NALM6 (cell line): ENCODE measurements around the genes GATAD1 and PPP1R9A.

GRCh38 chr7:92142595-92143022 is 8.3 kb upstream of the CYP51A1 start:
- PRO-cap = no peak

DNA sequence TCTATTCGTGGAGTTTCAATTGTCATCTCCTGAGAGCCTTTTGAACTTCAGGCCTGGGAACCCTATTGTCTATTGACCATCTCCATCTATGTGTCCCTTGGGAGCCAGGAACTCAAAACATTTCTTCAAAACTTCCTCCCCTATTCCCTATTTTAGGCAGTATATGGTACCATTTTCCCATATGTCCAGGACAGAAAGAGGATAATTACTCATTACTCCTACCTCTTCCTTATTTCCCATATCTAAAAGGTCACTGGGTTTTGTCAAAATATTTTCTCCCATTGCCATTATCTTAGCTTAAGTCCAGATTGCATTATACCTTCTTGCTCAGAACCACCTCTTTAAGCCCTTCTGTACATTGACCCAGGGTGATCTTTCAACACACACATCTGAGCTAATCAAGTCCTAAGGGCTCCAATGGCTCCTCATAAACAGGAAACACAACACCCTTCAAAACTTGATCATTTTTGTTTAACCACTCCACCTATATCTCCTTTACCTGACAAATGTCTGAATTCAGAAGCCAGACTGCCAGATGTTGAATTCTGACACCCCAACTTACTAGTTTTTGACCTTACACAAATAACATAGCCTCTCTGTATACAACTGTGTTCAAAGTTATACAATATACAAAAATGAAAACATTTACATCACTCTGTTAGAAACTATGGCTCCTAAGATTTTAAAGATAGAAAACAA is 16.3 kb upstream of the LRRD1 start:
- PRO-cap = no peak

GRCh38 chr7:92447027-92447858 is at the start of gene GATAD1:
GATAD1 (plus strand) TSS chr7:92447482.
- PRO-cap = bidirectional peak, plus-strand start at chr7:92447378, minus-strand start at chr7:92447308; bidirectional peak, plus-strand start at chr7:92447808, minus-strand start at chr7:92447795

DNA sequence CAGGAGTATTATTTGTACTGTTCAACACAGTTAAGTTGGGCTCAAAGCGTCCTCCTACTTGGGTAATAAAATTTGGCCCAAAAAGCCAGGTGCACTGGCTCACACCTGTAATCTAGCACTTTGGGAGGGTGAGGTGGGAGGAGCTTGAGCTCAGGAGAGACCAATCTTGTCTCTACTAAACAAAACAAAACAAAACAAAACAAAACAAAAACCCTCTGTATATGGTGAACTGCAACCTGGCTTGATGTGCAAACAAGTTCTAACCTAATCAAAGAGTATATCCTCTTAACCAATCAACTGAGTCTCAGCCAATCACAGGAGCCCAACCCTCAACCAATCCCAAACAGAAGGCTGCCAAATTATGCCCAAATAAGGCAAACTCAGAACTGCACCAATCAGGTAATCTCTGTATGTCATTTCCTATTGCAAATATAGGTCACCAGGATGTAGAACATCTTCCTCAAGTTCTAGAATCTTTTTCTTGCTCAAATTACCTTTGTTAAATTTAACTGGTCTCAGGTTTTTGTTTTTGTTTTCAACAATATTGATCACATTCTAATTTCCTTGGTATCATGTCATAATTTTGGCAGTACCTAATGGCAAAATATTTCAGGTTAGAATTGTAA is 5.3 kb downstream of the FAM133B start:
- PRO-cap = no peak

GRCh38 chr7:92610243-92610911 is 20.2 kb upstream of the FAM133B start:
- PRO-cap = no peak

DNA sequence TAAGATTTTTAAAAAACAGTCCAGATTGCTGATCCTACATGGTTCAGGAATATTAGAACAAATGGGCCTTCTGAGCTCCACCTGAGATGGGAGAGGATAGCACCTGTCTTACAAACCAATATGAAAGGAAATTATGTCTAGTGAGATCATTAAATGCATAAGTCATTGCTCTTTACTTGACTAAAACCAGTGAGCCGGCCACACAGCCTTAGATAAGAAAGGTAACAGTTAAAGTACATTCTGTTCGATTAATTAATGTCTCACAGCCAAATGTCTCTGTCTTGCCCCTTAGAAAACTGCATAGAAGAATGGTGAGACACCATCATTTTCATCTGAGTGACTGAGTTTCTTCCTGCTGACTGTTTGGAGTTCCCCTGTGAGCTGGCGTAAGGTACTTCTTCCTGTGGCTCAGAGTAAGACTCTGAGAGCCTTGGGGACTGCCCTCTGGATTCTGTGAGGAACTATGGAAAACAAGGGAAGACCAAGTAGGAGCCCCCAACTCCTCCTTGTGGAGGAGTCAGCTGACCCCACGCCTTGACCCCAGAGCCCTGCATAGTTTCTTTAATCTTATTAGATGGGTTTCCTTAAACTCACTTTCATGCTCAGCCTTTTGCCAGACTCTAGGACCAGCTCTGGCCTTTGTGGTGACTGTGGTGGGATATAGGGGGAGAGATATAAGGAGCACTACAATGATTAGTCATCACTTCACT is 51.6 kb upstream of the FAM133B start:
- PRO-cap = no peak

- PRO-cap = unidirectional peak, minus-strand start at chr7:92768945
Observed at GRCh38 chr7:92768547-92769442, 67.6 kb downstream of the CDK6 start.

DNA sequence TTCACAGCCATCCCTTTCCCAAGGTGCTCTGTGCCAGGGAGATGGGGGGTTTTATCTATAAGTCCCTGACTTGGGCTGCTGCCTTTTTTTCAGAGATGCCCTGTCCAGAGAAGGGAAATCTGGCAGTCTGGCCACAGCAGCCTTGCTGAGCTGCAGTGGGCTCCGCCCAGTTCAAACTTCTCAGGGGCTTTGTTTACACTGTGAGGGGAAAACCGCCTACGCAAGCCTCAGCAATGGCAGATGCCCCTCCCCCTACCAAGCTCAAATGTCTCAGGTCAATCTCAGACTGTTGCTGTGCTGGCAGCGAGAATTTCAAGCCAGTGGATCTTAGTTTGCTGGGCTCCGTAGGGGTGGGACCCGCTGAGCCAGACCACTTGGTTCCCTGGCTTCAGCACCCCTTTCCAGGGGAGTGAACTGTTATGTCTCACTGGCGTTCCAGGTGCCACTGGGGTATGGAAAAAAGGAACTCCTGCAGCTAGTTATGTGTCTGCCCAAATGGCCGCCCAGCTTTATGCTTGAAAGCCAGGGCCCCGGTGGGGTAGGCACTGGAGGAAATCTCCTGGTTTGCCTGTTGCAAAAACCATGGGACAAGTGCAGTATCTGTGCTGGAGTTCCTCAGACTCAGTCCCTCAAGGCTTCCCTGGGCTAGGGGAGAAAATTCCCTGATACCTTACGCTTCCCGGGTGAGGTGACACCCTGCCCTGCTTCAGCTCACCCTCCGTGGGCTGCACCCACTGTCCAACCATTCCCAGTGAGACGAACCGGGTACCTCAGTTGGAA is 90.1 kb upstream of the CDK6 start:
- PRO-cap = no peak

- PRO-cap = no peak
Observed at GRCh38 chr7:93102608-93102787, 15.3 kb downstream of the SAMD9 start.

GRCh38 chr7:93590951-93592241 is 16.9 kb upstream of the CALCR start:
- PRO-cap = no peak

GRCh38 chr7:94087628-94088088 is 83.5 kb upstream of the BET1 start:
- PRO-cap = no peak

- PRO-cap = no peak
Observed at GRCh38 chr7:94392052-94392566, 2.6 kb upstream of the COL1A2 start.

GRCh38 chr7:94516277-94516576 is 6.6 kb downstream of the CASD1 start:
- PRO-cap = no peak

GRCh38 chr7:94907382-94908286 is at the start of gene PPP1R9A:
PPP1R9A (plus strand) TSS chr7:94907594.
- PRO-cap = no peak

DNA sequence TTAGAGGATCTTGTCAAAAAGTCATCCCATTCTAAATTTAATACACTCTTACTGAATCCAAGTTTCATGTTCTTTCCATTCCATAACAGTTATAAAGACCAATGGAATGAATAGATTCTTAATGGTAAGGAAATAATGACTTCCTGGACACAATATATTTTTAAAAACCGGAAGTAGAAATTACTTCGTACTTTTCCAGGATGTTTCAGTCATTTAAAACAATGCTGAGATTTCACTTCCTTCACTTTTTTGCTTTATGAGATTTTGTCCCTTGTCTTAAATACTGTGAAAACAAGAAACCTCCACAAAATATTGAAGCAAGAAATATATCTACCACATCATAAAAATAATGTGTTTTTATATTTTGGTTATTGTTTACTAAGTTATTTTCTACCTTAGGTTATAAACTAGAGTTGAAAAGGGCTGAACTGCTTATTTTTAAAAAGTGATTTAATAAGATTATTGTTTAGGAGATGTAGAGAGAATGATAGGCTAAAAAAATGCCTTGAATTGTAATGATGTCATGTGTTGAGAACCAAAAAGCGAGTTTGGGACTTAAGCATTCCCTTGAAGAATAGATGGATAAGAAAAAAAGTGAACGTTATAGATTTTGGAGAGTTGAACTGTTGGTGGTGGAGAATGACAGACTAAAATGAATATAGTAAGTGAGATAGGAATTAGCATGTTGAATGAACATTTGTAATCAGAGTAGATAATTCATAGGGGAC is 65.6 kb downstream of the PPP1R9A start:
- PRO-cap = no peak

GRCh38 chr7:95246771-95247183 is 77.6 kb downstream of the PON1 start:
- PRO-cap = no peak

DNA sequence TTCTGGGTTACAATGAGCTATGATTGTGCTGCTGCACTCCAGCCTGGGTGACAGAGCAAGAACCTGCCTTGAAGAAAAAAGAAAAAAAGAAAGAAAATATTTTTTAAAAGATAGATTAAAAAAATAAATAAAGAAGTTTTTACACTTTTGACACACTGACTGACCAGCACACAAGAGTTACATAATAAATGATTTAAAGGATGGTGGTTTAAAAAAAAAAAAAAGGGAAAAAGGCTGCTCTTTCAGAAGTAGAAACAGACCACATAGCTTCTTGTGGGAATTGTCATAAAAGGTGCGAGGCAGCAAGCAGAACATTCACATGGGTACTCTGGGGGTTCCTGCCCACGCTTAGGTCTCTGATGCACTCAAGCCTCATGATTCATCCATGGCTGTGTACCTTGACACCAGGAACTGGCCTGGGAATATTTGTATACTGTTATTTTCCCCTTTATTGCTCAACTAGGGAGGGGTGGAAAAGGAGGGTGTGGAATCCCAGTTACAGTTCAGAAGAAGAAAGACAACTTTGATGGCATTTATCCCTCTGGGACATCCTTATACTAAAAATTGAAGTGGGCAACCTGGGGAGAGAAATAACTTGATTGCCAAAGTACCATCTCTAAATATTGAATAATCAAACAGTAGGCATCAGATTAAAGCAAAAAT is 4.0 kb downstream of the PON2 start:
- PRO-cap = no peak

DNA sequence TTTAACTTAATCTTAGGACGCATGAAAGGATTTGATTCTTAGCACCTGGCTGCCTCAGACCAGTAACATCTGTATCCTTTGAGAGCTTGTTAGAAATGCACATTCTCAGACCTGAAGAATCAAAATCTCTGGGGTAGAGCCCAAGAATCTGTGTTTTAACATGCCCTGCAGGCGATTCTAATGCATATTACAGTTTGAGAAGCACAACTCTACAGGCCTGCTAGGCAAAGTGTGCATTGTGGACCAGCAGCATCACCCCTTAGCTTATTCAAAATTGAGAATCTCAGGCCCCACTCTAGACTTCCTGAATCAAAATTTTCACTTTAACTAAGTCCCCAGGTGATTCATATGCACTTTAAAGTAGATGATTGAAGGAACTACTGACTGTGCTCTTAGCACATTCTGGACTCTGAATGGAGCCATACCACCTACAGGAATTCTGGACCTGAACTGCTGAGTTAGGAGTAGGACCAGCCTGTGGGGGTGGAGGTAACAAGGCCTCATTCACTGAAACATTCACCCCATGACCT is 7.5 kb downstream of the PDK4 start:
- PRO-cap = no peak

- PRO-cap = no peak
Observed at GRCh38 chr7:95598940-95599228, 2.6 kb upstream of the PDK4 start.

- PRO-cap = bidirectional peak, plus-strand start at chr7:95608526, minus-strand start at chr7:95608475; bidirectional peak, plus-strand start at chr7:95608971, minus-strand start at chr7:95608669
Observed at GRCh38 chr7:95608106-95609140, 12.1 kb upstream of the PDK4 start.